ENCODE measurements around a stretch of chr14.

GRCh38 chr14:95093731-95094247 lies 63.5 kb downstream of the DICER1 start:
- PRO-cap = no peak

DNA sequence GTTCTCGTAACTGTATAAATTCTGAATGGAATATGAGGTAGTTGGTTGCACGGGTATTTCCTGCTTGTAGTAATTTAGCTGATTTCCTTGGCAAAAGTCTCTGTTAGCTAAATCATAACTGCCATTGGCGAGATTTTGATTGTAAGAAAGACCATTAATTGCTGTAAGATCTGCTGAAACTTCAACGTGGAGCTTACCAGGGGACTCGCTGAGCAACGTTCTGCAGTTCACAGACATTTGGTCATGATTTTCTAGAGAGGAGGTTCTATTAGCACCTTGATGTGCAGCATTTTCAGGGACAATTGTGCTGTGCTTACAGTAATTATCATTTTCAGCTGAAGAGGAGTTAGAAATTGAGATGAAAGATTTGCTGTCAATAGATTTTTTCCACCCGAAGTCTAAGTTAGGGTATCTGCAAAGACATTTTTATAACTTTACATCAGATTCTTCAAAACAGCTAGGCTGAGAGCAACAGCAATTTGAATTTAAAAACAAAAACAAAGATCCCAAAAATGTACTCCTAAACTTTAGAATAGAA lies 53.5 kb downstream of the DICER1 start:
- PRO-cap = no peak

DNA sequence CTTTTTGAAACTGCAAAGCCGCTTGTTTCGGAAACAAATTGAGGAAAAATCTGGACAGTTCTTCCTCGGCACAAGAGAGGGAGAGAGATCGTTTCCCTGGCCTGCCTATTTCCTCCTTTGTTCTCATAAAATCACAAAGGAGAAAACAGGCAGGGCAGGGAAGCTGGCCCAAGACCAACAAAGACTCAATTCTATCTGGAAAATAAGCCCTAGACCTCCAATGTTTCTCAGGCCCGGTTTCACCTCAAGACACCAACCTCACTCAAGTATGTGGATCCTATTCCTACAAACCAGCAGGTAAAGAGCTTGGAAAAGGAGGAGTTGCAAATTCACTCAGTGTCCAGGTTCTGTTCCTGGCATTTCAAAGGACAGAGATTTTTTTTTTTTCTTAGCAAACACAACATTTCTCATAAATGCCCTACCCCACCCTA lies 19.5 kb downstream of the DICER1 start:
- PRO-cap = bidirectional peak, plus-strand start at position 220 of the sequence, minus-strand start at position 119 of the sequence

- PRO-cap = no peak
Measured at GRCh38 chr14:95158145-95158604, 846 bp upstream of the DICER1 start.

DNA sequence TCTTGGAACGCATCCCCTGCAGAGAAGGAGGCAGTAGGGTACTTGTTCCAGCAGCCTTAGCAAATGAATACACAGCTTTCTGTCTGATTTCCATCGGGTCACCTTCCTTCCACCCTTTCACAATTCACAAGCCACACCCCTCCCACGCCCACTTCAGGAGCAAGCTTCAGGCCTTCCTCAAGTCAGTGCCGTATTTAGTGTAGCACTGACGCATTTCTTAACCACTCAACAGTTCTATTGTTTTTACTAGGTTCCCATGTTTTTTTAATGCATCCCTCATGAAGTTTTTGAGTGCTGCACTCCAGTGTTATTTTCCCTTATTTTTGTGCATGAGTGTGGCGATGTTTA lies 64.2 kb downstream of the CLMN start:
- PRO-cap = bidirectional peak, plus-strand start at position 194 of the sequence, minus-strand start at position 65 of the sequence

DNA sequence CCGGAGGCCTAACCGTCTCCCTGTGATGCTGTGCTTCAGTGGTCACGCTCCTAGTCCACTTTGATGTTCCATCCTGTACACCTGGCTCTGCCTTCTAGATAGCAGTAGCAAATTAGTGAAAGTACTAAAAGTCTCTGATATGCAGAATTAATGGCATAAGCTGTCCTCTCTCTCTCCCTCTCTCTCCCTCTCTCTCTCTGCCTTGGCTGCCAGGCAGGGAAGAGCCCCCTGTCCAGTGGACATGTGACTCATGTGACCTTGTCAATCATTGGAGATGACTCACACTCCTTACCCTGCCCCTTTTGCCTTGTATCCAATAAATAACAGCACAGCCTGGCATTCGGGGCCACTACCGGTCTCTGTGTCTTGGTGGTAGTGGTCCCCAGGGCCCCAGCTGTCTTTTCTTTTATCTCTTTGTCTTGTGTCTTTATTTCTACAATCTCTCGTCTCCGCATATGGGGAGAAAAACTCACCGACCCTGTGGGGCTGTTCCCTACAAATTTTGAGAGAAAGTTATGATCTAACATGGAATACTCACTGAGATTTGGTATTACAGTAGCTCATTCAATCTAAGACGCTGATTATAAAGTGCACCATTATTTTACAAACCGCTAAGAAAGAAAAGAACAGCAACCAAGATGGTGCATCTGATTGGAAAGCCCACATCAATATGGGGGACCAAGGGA lies 88.9 kb downstream of the SYNE3 start:
- PRO-cap = no peak

DNA sequence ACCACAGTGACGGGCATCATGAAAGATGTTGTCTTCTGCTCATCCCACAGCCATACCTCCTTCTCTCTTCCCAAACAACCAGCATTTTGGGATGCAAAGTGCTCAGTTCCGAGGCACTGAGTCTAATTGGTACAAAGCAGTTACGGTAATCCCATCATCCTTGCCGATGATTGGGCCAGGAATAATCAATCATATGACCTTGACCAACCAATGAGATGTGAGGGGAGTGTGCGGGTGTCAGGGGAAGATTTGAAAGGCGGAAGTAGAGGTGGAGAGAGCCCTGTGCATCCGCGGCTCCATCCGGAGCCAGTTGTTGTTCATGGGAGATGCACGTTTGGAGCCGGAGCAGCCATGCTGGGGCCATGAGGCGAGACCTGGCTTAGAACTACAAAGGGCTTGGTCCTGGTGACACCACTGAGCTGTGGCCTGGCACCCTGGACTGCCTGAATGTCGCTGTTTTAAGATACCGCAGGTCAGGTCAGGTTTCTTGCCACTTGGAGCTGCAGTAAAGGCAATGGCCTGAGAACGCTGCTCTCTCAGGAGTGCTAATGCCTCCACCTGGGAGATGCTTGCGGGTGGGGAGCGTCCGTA lies 67.2 kb downstream of the SYNE3 start:
- PRO-cap = no peak

DNA sequence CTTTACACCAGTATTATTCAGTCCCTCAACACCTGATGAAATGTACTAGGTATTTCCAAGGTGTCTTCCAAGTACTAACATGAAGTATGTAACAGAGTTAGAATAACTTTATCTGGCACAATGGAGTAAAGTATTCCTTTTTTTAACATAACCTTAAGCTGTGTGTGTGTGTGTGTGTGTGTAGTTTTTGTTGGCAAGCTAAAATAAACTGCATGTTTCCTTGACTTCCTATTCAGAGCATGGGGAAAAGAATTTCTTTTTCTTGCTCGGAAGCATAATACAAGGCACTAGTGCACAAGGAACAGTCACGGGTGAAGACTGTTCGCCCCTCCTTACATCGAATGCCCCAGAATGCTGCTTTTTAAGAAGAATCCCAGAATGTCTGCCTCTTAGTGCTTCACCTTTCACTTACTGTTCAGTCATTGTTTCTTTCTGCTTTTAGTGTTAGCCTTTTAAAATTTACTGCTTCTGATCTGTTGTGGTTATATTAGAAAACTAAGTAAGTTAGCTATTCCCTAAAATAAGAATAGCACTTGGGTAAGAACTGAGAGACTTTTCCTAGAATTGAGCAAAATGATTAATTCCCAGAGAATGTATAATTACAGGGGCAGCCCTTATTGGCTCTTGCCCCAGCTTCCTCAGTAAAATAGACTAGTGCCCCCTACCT lies 7.8 kb upstream of the GLRX5 start:
- PRO-cap = no peak

DNA sequence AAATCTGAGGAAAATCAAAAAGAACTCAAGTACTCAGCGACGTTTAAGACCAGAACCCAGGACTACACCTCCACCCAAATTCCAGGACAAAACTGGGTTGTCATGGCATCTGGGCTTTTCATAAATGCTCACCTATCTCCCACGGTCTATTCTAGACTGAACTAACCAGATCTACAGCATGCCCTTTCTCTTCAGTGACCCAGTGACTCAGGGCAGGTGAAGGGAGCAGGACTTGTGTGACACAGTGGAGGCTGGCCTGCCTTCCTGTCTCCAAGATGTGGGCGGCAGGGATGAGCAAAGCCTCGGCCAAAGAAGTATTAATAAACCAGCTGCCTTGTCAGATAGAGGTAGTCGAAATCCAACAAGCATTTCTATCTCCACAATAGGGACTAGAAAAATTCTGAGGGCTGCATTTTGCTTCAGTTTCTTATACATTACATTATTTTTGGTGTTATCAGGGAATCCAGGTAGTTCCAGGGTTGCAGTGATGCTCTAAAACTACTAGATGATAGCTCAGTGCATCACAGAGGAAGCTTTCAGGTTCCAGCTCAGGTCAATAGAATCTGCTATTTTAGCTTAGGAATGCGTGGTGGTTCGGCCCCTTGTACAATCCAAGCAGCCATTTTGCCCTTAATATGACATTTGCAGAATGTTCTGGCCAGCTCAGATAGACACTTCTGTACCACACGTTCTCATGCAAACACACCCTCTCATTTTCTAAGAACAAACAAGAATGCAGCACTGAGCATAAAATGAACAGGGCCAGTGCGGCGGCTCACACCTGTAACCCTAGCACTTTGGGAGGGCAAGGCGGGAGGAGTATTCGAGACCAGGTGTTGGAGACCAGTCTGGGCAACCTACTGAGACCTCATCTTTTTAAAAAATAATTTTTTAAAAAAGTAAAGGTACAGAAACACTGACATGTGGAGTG lies 4.1 kb upstream of the GLRX5 start:
- PRO-cap = no peak

- PRO-cap = bidirectional peak, plus-strand start at chr14:95535050, minus-strand start at chr14:95534732
Measured at GRCh38 chr14:95534170-95534890, 520 bp upstream of the GLRX5 start.

- PRO-cap = no peak
Measured at GRCh38 chr14:95557334-95557676, 22.5 kb downstream of the GLRX5 start.

GRCh38 chr14:95889604-95890052 lies 149.5 kb upstream of the C14orf132 start:
- PRO-cap = no peak

GRCh38 chr14:96037570-96038311 lies 1.4 kb upstream of the C14orf132 start:
- PRO-cap = unidirectional peak, plus-strand start at chr14:96038073

DNA sequence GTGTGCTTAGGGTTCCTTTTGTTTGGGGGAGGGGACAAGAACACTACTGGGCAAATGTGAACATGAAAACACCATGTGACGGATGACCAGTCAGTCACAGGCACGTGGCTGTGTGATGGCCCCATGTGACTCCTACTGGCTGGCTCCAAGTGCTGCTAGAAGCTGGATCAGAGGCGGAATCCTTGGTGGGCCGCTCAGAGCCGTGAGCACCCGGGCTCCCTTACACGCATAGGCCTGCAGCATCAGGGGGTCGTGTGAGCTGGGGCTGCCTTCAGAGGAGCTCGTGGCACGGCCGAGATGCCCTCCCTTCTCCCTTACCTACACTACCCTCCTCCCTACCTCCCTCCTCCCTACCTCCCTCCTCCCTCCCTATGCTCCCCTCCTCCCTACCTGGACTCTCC lies 61.0 kb downstream of the C14orf132 start:
- PRO-cap = no peak

- PRO-cap = no peak
Measured at GRCh38 chr14:96283896-96284453, 28.0 kb downstream of the BDKRB1 start.

- PRO-cap = no peak
Measured at GRCh38 chr14:96364762-96365437, 1.6 kb downstream of the GSKIP start.

GRCh38 chr14:97458427-97459829 lies 661.7 kb downstream of the VRK1 start:
- PRO-cap = no peak

- PRO-cap = no peak
Measured at GRCh38 chr14:97706968-97707203, 909.7 kb downstream of the VRK1 start.

GRCh38 chr14:98175221-98175729 lies 1096.7 kb downstream of the BCL11B start:
- PRO-cap = no peak

DNA sequence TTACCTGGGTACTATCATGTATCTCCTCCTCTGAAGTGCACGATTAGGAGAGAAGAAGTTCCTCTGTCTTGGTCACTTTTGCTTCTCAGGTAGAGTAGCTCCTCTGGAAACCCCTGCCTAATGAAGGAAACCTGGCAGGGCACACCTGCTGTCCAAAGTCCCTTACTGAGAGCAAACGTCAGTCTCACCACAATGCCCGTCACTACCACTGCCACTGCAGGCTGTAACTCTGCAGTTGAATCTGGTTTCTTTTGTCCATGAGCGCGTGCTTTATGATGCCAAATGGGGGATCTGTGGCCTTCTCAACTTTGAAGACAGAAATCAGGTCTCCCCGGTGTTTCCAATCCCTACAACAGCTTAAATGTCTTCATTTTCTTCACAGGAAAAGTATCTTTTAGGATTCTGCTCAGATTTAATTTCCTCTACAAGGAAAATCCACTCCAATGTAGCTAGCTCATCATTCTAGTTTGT lies 1068.5 kb downstream of the BCL11B start:
- PRO-cap = no peak

Data from cardiac septum (tissue), 1 donor.